ENCODE measurements around a stretch of chr19.

DNA sequence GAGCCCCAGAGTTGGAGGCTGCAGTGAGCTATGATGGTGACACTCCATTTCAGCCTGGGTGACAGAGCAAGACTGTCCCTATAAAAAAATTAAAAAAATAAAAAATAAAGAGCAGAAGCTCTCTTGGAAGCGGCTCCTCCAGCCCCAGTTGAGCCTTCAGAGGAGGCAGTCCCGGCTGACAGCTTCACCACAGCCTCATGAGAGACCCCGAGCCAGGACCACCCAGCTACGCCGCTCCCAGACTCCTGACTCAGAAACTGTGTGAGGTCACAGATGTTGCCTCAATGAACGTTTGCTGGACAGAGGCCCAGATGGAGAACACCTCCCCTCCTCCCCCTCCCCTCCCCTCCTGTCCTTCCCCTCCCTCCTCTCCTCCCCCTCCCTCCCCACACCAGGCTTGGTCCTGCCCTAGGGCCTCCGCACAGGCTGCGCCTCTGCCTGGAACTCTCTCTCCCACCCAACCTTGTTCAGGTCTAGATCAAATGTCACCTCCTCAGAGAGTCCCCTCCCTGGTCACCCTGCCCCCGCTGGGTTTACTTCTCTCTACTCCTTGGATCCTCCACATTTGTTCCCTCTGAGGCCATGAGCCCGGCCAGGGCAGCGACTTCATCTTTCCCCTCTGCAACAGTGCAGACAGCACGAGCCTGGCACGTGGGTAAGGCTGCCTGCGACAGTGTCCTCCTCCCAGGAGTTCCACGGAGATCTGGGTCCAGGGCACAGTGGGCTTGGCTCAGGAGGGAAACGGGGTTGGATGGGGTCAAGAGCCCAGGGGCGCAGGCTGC lies 17.5 kb downstream of the PIP5K1C start:
- RRBS, result no CpG with 5 or more reads among the region's 17 CpGs

DNA sequence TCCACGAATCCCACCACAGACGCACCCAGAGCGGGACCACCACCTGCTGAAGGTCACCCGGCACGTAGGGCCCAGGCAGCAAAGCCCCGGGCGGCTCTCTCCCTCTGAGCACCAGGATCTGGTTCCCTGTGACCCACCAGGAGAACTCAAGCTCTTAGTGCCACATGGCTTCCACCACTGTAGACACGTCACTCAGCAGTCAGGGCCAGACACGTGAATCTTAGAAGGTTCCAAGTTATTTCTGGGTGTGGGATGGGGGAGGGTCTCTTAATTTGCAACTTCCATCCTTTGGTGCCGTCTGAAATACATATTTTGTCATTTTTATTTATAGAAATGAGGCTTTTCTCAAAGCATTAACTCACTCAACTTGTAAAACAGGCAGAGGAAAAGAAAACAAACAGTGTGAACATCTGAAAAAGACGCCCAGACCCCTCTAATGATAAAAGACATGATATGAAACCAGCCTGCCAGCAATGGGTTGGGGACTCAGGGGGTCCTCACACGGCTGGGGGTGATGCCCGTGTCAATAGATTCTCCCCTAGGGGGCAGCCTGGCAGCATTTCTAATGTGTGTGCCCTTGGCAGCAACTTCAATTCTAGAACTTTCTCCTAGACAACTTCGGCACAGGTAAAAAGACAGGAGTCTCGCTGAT lies 15.4 kb downstream of the PIP5K1C start:
- RRBS, result no CpG with 5 or more reads among the region's 15 CpGs

- RRBS, result 6% methylated on average over 16 of the region's 44 CpGs
Observed at GRCh38 chr19:3687529-3688241, 12.6 kb downstream of the PIP5K1C start.

- RRBS, result no CpG with 5 or more reads among the region's 10 CpGs
Observed at GRCh38 chr19:3931039-3931614, 1.7 kb upstream of the NMRK2 start.

GRCh38 chr19:3959375-3960220 lies 11.3 kb downstream of the DAPK3 start:
- RRBS, result 98% methylated on average over 4 of the region's 61 CpGs

- RRBS, result no CpG with 5 or more reads among the region's 39 CpGs
Observed at GRCh38 chr19:3970246-3970988, 482 bp downstream of the DAPK3 start.

DNA sequence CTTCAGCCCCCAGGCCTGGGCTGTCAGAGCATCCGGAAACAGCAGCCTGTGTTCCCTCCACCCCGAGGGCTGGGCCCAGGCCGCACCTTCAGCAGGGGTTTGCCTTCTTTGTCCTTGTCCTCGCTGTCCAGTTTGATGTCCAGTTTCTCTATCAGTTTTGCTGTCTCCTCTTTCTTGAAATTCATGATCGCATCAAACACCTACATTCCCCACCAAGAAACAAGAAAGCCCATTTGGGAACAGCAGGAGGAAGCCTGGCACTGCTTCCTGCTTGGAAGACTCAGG lies 4.1 kb downstream of the EEF2 start:
- RRBS, result no CpG with 5 or more reads among the region's 5 CpGs

- RRBS, result no CpG with 5 or more reads among the region's 22 CpGs
Observed at GRCh38 chr19:4044876-4045296, 21.8 kb downstream of the ZBTB7A start.

DNA sequence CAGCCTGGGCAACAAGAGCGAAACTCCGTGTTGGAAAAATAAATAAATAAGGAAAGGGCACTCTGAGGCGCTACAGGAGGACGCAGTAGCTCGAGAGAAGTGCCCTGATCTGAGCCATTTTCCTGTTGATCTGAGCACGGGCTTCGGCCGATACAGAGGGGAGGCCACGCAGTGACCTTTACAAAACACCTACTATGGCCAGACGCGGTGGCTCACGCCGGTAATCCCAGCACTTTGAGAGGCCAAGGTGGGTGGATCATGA lies 9.5 kb downstream of the ZBTB7A start:
- RRBS, result no CpG with 5 or more reads among the region's 13 CpGs

DNA sequence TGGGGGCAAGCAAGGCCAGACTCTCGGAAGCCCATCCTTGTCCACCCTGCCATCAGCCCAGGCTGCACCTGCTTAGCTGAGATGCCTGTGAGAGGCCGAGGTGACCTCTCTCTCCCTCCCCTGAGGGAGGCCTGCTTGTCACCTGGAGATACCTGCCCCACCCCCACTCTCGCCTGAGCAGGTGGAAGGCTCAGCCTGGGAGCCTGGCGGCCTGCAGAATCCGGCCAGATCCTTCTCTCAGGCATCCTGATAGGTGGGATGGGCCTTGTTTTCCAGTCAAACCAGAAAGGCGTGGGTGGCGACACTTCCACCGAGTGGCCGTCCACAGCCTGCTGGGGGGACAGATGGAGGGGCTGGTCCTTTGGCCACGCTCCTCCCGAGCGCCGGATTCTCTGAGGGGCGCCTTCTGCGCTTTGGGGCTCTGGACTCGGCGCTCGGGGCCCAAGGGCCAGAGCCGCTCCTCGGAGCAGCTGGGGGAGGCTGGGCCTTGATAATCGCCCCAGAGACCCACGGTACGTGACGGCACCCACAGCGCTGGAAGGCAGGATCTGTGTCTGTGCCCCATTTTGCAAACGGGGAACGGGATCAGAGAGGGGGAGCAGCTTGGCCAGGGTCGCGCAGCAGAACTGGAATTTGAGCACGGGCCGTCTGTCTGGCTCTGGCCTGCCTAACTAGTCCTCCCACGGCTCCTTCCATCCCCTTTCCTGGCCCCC lies 4.6 kb downstream of the ZBTB7A start:
- RRBS, result no CpG with 5 or more reads among the region's 32 CpGs

DNA sequence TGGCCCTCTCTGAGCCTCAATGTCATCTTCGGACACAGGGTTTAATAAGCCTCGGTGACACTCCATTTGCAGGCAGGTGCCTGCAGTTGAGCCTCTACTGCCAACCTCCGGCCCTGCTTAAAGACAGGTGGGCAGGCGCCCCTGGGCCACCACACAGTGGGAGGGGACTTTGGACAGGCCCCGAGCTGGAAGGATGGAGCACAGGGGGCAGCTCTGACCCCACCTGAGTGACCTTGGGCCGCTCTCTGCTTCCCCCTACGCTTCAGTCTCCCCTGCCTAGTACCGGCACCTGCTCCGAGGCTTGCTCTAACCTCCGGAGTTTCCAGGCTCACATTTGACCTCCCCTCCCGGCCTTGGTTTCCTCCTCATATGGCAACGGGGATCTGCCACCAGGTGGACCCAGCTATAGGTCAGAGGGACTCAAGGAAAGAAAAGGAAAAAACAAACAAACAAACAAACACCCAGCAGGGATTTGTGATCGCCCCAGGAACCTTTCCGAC lies 3.1 kb downstream of the ZBTB7A start:
- RRBS, result no CpG with 5 or more reads among the region's 14 CpGs

DNA sequence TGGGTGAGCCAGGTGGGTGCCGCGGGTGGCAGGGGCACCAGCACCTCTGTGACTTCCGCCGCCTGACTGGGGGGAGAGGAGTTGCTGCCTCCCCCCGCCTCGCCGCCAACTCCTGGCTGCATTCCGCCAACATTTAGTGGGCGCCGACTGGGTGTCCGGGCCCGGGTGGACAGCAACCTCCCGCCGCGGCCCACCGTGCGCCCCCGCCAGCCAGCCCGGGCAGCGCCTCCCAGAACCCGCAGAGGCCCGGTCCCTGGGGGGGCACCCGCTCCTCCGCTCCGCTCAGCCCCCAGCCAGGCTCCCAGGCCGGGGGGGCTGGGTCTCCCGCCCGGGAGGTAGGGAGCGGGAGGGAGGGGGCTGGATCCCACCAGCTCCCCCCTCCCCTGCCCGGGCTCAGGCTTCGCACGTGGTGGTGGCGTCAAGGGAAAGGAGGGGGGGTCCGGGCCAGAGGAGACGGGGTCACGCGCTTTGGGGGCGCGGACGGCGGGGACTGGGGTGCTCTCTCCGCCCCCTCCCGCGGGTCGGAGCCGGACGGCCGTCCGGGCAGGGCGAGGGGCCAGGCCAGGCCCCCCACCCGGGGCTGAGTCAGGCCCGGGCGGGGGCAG lies 1.9 kb downstream of the ZBTB7A start:
- RRBS, result 2% methylated on average over 33 of the region's 53 CpGs

DNA sequence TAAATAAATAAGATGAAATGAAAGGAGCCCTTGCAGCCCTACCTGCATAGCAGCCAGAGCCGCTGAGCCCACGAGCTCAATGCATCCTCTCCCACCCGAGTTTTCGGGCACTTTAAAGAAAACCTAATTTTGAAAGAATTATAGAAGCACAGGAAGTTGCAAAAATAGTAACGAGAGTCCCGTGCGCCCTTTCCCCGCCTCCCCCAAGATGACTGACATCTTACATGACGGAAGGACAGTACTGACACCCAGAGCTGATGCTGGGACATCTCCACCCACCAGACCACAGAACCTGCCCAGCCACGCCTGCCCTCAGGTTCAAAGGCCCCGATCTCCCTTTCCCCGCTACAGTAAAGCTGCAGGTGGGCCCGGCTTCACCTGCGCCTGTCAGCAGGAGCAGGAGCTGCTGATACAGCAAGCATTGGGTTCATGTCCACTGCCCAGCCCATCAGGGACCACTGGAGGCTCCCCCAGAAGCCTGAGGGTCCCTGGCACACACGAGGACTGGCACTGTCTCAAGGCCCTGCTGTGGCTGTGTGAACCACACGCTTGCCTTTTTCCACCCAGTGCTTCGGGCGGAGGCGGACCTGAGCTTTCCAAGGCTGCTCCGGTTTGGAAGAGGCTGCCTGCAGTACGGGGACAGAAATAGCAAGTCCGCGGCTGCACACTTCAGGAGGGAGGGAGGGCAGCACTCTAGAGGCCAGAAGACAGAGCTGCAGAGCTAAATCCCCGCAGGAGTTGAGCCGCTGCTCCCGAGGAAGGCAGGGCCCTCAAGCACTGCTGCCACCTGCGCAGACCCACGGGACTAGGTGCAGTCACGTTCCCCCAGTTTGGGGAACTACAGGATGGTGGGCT lies 8.7 kb downstream of the MAP2K2 start:
- RRBS, result no CpG with 5 or more reads among the region's 29 CpGs

GRCh38 chr19:4338996-4339395 lies 369 bp upstream of the STAP2 start:
- RRBS, result no CpG with 5 or more reads among the region's 10 CpGs

GRCh38 chr19:4373754-4374924 lies 26.2 kb downstream of the SH3GL1 start:
- RRBS, result 38% methylated on average over 11 of the region's 41 CpGs

GRCh38 chr19:4428139-4429008 lies 25.9 kb downstream of the CHAF1A start:
- RRBS, result 97% methylated on average over 2 of the region's 23 CpGs

DNA sequence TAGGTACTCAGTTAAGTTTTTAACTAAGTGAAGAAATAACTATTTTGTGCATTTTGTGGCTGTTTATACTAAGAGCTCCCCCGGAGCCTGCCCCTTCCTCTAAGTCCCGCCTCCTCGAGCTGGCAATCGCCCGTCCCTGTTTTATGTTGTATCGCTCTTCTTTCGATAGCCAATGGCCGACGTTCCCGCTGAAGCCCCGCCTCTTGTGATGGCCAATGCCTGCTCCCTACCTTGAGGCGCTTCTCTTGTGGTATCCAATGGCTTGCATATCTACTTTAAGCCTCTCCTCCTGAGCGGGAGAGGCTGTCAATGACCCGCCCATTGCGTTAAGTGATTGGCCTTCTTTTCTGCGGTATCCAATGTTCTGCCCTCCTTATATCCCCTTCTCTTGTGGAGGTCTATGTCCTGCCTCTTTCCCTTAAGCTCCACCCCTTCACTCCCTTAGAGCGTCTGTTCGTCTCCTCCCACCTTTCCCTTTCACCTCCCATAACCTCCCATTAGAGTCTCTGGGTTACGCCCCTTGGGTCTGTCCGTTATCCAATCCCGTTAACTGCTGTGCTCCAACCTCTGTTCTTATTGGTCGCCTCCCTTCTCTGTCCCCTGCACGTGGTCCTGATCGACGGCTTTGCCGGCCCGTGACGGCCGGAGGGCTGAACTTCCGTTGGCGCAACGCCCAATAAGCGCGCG lies 436 bp upstream of the HDGFL2 start:
- RRBS, result under 1% methylated on average over 4 of the region's 35 CpGs

DNA sequence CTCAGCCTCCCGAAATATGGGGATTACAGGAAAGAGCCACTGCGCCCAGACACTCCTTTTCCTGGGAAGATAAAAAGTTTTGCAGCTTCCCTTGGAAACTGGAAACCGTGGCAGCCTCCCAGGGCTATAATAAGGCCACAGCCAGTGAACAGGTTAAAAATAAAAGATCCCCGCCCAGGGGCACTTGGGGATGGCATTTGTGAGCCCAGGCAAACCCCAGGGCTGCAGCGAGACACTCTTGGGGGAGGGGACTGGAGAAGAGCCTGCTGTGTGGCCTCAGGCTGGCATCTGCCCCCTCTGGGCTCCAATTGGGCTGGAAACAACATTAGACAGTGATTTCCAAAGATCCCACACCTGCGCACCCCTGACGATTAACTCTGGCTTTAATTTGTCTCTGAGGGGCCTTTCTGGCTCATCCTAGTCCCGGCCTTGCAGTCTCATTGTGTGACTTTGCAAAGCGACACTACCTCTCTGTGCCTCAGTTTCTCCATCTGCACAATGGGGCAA lies 11.2 kb downstream of the FEM1A start:
- RRBS, result no CpG with 5 or more reads among the region's 9 CpGs

DNA sequence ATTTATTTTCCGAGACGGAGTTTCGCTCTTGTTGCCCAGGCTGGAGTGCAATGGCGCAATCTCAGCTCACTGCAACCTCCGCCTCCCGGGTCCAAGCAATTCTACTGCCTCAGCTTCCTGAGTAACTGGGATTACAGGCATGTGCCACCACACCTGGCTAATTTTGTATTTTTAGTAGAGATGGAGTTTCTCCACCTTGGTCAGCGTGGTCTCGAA lies 502 bp upstream of the TICAM1 start:
- RRBS, result no CpG with 5 or more reads among the region's 8 CpGs

DNA sequence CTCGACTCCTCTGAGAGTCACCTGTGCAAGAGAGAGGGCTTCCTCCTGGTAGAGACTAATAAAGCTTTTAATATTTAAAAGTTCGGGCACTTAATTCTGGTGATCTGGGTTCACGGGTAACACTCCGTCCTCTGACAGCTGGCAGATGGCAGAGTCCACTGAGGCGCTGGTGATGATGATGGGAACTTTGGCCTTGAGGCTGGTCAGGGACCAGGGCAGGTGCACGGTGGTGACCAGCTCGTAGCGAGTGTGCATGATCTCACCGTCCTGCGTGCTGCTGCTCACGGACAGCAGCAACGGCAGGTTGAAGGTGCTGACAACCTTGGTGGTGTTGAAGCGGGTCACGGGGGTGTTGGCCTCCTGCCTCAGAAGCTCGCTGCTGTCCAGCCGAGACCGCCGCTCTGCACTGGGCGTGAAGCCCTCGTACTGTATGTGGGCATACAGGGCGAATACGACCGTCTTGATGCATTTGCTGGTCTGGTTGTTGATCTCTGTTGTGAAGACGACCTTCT lies 11.7 kb downstream of the ARRDC5 start:
- RRBS, result no CpG with 5 or more reads among the region's 24 CpGs